ENCODE results near the gene ZNF514.

DNA sequence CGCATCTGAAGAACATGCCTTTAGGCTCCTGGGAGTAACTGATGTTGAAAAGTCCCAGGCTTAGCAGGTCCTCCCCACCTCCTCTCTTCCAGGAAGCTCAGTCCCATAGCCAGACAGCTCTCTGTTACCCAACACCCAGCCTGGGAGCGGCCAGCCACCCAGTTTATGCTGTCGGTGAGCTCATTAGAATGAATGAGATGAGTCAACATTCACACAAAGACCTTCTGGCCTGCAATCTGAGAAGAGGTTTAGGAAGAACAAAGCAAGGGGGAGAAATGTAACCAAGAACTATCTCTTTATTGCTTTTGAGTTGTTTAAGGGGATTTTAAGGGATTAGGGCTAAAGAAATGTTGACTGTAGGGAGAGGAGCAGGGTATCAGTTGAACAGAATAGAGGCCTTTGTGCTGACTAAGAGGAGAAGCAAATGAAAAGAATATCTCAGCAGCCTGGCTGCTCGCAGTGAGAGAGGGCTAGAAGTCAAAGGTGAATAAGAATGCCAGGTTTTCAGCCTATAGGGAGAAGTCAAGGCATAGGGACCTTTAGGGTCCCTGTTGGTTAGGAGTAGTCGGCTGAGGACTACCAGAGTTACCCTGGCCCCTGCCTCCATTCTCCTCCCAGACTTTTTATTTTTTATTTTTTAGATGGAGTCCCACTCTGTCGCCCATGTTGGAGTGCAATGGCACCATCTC lies 122.2 kb downstream of the FOXI3 start:
- PRO-cap, result no peak
- RAMPAGE, long total RNA, 4 experiments, result no peak in any of the 4 experiments

GRCh38 chr2:88506612-88507011 lies 17.8 kb upstream of the TEX37 start:
- PRO-cap, result no peak
- RAMPAGE, long total RNA, 4 experiments, result no peak in any of the 4 experiments

DNA sequence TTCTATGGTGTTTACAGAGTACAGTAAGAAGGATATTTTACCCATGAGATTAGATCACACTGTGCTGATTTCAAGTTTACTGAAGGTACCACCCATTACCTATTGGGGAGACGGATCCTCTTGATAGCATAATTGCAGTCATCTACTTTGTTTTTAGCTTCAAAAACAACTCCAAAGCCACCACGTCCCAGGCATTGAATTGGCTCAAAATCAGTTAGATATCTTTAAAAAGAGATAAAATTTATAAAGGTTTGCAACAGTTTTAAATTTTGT lies 47.9 kb downstream of the EIF2AK3 start:
- PRO-cap, result no peak
- RAMPAGE, long total RNA, 4 experiments, result no peak in any of the 4 experiments

GRCh38 chr2:88595225-88595808 lies 31.9 kb downstream of the EIF2AK3 start:
- PRO-cap, result no peak
- RAMPAGE, long total RNA, 4 experiments, result no peak in any of the 4 experiments

GRCh38 chr2:88737684-88738047 lies 46.2 kb downstream of the RPIA start:
- PRO-cap, result no peak
- RAMPAGE, long total RNA, 4 experiments, result no peak in any of the 4 experiments

GRCh38 chr2:88857751-88858958 lies 166.7 kb downstream of the RPIA start:
- PRO-cap, result bidirectional peak, plus-strand start at chr2:88858041, minus-strand start at chr2:88858009
- RAMPAGE, long total RNA, 4 experiments, result no peak in any of the 4 experiments

GRCh38 chr2:88866805-88867269 lies 175.4 kb downstream of the RPIA start:
- PRO-cap, result no peak
- RAMPAGE, long total RNA, 4 experiments, result no peak in any of the 4 experiments

- PRO-cap, result no peak
- RAMPAGE, long total RNA, 4 experiments, result no peak in any of the 4 experiments
Observed at GRCh38 chr2:88896879-88897525, 205.5 kb downstream of the RPIA start.

- PRO-cap, result no peak
- RAMPAGE, long total RNA, 4 experiments, result start-site peak on the minus strand in 2 of 4 experiments, at chr2:89010455-89010488 at its widest, 18 to 219 reads per replicate
Observed at GRCh38 chr2:89010374-89010738, 318.9 kb downstream of the RPIA start.

GRCh38 chr2:94221007-94221601 lies 366.0 kb upstream of the AQP7B start:
- PRO-cap, result no peak
- RAMPAGE, long total RNA, 4 experiments, result start-site peak on the plus strand in 1 of 4 experiments, at chr2:94221147-94221482 at its widest, 27 reads per replicate

GRCh38 chr2:95076682-95077255 lies 44.8 kb downstream of the MRPS5 start:
- PRO-cap, result bidirectional peak, plus-strand start at chr2:95076896, minus-strand start at chr2:95076750
- RAMPAGE, long total RNA, 4 experiments, result no peak in any of the 4 experiments

GRCh38 chr2:95158958-95160257 lies at the start of gene ZNF514:
TSS of gene ZNF514 (minus strand) at chr2:95159848.
- PRO-cap, result unidirectional peak, plus-strand start at chr2:95159314; unidirectional peak, plus-strand start at chr2:95159400; bidirectional peak, plus-strand start at chr2:95159809, minus-strand start at chr2:95159577
- RAMPAGE, long total RNA, 4 experiments, result start-site peak on the minus strand in 1 of 4 experiments, at chr2:95159573-95159607 at its widest, 12 reads per replicate

DNA sequence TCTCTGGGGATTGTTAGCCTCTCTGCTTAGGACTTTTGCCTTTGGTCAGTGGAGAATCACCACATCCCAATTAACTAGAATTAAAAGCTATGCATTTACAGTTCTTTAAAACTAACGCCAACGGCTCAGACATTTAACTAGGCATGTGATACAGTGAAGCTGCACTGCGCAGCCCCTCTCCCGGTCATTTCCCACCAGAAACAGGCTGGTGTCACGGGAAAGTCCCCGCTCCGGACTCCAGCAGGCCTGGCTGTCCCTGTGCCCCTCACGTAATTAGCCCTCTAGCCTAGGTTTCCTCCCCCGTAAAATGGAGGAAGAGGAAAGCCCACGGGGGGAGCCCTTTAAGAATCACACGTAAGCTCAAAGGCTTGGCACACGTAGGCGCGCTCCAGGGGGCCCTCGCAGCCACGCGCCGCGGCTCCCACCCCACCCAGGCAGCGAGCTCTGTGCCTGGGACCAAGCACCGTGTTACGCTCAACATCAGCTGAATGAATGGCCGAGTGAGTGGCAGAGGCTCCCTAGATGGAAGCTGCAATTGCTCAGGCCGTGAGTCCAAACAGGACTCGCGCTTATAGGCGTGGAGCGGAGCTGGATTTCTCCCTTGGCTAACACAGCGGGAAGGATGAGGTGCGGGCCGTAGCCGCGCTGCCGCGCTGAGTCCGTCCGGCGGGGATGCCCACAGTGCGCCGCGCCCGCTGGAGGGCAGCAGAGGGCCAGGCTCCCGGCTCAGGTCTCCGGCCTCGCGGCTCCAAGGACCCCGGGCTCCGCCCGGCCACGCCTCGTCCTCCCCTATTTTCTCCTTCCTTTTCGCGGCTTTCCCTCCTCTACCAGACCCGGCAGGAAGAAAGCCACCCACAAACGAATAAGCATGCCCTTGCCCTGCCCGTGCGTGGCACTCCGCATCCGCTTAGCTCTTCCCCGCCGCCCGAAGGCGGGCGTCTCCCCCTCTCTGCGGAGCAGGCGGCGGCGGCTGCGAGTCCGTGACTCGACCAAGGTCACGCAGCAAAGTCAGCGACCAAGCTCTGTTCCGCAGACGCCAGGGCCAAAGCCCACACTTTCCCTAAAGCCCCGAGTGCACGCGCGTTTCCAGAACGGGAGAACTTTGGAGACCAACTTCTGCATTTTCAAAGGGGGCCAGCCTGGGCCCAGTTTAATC lies 48.2 kb downstream of the KCNIP3 start:
- PRO-cap, result unidirectional peak, plus-strand start at position 823 of the sequence
- RAMPAGE, long total RNA, 4 experiments, result no peak in any of the 4 experiments

DNA sequence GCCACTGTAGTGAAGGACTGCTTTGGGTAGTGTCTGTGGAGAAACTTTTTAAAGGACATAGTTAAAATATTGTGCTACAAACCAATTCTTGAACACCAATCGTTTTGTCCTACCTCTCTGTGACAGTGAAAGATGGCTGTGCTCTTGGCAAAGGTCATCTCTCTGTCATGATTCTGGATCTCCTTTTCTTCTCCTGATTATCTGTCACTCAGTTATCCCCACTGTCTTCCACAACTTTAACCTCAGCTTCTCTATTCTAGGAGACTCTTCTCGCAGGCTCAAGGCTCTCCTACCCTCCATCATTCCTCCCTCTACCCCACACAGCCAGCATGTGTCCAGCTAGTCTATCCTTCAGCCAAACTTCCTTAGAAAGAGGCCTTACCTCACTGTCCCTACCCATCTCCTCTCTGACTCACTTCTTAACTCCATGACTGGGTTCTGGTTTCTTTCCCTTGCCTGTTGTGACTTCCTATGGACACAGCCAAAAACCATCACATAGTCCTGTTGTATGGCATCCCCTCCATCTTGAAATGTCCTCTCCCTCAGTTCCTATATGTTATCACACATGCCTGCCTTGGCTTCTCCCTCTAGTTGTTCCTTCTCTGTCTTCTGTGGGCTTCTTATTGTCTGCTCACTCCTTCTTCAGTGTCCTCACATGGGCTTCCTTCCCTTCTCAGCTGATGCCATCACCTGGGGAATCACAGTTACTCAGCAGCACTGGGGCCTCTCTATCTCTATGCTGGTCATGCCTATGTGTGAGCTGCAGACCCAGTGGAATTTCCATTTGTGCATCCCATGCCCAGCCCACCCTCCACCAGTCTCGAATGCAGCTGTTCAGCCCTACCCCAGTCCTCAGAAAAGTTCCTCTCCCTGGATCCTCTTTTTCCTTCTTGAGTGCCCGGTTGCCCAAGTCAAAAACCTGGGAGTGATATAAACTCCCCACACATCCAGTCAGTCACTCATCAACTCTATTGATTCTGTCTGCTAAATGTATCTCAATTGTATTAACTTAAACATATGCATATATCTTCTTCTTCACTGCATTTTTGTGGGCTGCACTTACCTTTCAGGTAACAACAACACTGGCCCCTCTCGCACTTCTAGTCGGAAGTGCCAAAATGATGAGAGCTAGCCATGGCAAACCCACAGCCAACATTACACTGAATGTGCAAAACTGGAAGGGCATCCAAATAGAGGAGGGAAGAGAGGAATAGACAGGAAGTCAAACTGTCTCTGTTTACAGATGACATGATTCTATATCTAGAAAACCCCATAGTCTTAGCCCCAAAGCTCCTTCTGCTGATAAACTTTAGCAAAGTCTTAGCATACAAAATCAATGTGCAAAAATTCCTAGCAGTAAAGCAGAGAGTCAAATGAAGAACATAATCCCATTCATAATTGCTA lies 177.0 kb downstream of the ANKRD36C start:
- PRO-cap, result no peak
- RAMPAGE, long total RNA, 4 experiments, result start-site peak on the minus strand in 1 of 4 experiments, centred at position 761 of the sequence, 7 reads per replicate

DNA sequence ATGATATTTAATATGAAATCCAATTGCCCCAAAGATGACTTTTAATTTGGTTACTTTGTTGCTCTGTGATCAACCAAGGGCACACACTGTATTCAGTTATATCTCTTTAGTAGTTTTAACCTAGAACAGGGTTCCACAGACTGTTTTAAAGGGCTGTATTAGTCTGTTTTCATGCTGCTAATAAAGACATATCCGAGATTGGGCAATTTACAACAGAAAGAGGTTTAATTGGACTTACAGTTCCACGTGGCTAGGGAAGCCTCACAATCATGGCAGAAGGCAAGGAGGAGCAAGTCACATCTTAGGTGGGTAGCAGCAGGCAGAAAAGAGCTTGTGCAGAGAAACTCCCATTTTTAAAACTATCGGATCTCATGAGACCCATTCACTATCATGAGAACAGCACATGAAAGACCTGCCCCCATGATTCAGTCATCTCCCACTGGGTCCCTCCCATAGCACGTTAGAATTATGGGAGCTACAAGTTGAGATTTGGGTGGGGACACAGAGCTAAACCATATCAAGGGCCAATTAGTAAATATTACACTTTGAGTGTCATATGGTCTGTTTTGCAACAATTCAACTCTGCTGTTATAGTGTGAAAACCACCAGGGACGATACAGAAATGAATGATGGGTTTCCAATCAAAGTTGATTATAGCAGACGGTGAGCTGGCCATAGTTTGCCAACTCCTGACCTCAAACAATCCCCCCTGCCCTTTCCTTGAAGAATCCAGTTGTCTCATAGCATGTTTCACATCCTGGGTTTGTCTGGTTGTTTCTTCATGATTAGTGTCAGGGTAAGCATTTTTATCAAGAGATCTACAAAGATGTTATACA lies 17.9 kb downstream of the GPAT2 start:
- PRO-cap, result no peak
- RAMPAGE, long total RNA, 4 experiments, result no peak in any of the 4 experiments

DNA sequence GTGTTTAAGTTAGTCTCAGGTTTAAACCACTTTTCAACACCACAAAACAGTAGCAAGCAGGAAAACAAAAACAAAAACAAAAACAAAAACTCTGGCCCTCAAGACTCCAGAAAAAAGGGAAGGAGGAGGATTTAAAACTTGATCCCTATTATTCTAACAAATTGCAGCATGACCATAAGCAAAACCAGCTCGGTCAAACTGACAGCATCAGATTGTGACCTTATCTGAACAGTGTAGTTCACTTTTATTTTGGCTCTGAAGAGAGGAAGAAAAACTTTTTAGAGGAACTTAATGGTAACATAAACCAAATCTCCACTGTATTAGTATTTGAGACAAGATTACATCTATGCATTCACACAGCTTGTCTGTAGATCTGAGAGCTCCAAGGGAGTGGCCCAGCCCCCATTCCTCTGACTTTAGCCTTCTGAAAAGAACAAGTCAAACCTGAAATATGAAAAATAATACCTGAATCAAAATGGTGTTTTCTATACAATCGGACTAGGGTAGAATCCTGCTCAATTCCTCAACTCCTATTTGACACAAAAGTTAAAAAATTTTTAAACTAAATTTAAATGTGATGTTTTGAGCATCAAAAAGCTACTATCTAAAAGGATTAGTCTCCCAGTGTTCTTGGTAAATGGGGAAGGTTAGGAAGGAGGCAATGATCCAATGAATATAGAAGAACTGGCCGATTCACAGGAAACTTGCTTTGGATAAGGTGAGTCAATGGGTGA lies 23.1 kb downstream of the STARD7 start:
- PRO-cap, result no peak
- RAMPAGE, long total RNA, 4 experiments, result no peak in any of the 4 experiments

- PRO-cap, result no peak
- RAMPAGE, long total RNA, 4 experiments, result no peak in any of the 4 experiments
Observed at GRCh38 chr2:96249724-96250779, 15.7 kb downstream of the TMEM127 start.

GRCh38 chr2:96352897-96353441 lies 17.4 kb downstream of the NCAPH start:
- PRO-cap, result no peak
- RAMPAGE, long total RNA, 4 experiments, result no peak in any of the 4 experiments

GRCh38 chr2:96489445-96489987 lies 15.6 kb downstream of the NEURL3 start:
- PRO-cap, result no peak
- RAMPAGE, long total RNA, 4 experiments, result no peak in any of the 4 experiments

- PRO-cap, result bidirectional peak, plus-strand start at chr2:96538856, minus-strand start at chr2:96538685
- RAMPAGE, long total RNA, 4 experiments, result no peak in any of the 4 experiments
Observed at GRCh38 chr2:96538616-96539004, 2.1 kb downstream of the ARID5A start.